Duodenum (tissue), 1 donor: Measurements from ENCODE around the gene MXD4.

DNA sequence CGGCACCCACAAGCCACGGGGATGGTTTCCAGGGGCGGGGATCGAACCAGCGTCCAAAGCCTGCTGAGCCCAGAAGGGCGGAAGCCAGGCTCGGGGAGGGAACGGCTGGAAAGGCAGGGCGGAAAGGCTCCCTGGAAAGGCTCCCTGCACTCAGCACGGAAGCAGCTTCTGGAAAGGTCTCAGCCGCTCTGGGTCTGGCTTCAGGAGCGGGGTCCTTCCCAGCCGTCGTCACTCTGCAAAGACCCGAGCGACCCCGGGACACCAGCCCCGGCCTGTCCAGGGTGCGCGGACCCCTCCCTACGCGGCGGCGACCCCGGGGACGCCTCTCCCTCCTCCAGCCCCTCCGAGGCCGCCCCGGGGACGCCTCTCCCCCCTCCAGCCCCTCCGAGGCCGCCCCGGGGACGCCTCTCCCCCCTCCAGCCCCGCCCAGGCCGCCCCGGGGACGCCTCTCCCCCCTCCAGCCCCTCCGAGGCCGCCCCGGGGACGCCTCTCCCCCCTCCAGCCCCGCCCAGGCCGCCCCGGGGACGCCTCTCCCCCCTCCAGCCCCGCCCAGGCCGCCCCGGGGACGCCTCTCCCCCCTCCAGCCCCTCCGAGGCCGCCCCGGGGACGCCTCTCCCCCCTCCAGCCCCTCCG, 114.2 kb upstream of the NKX1-1 start:
- PRO-cap, result no peak

GRCh38 chr4:1521142-1521552, 114.9 kb upstream of the NKX1-1 start:
- PRO-cap, result no peak

DNA sequence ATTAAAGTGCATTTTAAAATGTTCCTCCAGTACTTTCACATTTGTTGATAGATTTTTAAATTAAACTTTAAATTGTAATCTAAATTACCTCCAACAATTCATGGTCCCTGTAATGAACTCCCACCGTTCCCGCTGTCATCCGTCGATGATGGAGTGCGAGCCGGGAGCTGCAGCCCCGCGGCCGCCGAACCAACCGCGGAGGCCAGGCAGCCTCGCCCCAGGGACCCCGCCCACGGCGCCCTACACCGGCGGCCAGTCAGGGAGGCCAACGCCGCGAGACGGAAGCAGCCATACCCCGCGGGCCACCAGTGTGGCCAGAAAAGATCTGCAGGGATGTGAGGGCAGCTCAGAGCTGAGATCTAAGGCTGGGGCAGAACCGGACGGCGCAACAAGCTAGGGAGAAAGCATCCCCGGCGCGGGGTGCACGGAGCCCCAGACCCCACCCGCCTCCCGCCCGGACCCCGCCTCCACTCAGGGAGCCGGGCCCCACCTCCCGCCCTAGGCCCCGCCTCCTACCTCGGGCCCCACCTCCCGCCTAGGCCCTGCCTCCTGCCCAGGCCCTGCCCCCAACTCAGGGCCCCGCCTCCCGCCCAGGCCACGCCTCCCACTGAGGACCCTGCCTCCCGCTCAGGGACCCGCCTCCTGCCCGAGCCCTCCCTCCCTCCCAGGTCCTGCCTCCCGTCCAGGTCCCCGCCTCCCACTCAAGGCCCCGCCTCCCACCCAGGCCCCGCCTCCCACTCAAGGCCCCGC, 103.9 kb downstream of the FAM53A start:
- PRO-cap, result unidirectional peak, minus-strand start at position 395 of the sequence

- PRO-cap, result no peak
Measured at GRCh38 chr4:1717083-1717738, 3.9 kb downstream of the TMEM129 start.

GRCh38 chr4:1740218-1741546, 19.4 kb downstream of the TACC3 start:
- PRO-cap, result no peak

DNA sequence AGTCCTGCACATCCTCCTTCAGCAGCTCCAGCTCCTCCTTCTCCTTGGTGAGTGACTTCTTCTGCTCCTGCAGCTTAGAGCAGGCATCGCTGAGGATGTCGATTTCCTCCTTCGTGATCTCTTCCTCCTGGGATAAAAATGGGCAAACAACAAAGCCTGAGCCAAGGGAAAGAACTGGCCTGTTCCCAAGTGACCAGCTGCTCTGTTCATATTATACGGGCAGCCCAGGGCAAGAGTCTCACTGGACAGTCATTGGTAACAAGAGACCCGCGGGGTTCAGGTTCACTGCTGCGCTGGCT, 26.2 kb downstream of the FGFR3 start:
- PRO-cap, result no peak

GRCh38 chr4:1881644-1882249, 10.6 kb downstream of the NSD2 start:
- PRO-cap, result no peak

DNA sequence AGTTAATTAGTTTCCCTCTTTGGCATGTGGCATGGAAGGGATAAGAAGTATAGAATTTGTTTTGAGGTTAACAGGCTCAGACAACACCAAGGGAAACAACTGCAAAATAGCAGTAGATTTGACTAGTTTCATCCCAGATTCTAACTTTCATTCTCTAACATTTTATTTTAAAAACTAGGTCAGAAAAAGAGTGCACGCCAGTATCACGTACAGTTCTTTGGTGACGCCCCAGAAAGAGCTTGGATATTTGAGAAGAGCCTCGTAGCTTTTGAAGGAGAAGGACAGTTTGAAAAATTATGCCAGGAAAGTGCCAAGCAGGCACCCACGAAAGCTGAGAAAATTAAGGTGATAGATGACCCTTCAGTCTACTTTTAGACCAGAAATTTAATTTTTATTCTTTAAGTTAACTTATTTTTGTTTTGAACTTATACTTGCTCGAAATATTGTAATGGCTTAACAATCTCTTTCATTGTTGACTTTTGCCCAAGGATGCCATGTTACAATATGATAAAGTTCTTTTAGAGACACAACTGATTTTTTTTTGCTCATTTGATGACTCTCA, 45.6 kb downstream of the NSD2 start:
- PRO-cap, result no peak

- PRO-cap, result no peak
Measured at GRCh38 chr4:1983154-1983789, 25.5 kb downstream of the NELFA start.

GRCh38 chr4:1987255-1988304, 21.2 kb downstream of the NELFA start:
- PRO-cap, result no peak

GRCh38 chr4:1992324-1992876, 16.4 kb downstream of the NELFA start:
- PRO-cap, result no peak

DNA sequence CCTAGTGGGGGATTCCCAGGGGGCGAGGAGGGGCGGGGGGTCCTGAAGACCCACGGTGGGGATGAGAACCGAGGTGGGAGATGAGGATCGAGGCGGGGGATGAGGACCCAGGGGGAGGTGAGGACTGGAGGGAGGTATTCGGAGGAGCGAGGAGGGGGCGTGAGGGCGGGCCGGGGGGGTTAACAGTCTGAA, 431 bp downstream of the NELFA start:
- PRO-cap, result no peak

- PRO-cap, result no peak
Measured at GRCh38 chr4:2252988-2254180, 8.5 kb downstream of the MXD4 start.

DNA sequence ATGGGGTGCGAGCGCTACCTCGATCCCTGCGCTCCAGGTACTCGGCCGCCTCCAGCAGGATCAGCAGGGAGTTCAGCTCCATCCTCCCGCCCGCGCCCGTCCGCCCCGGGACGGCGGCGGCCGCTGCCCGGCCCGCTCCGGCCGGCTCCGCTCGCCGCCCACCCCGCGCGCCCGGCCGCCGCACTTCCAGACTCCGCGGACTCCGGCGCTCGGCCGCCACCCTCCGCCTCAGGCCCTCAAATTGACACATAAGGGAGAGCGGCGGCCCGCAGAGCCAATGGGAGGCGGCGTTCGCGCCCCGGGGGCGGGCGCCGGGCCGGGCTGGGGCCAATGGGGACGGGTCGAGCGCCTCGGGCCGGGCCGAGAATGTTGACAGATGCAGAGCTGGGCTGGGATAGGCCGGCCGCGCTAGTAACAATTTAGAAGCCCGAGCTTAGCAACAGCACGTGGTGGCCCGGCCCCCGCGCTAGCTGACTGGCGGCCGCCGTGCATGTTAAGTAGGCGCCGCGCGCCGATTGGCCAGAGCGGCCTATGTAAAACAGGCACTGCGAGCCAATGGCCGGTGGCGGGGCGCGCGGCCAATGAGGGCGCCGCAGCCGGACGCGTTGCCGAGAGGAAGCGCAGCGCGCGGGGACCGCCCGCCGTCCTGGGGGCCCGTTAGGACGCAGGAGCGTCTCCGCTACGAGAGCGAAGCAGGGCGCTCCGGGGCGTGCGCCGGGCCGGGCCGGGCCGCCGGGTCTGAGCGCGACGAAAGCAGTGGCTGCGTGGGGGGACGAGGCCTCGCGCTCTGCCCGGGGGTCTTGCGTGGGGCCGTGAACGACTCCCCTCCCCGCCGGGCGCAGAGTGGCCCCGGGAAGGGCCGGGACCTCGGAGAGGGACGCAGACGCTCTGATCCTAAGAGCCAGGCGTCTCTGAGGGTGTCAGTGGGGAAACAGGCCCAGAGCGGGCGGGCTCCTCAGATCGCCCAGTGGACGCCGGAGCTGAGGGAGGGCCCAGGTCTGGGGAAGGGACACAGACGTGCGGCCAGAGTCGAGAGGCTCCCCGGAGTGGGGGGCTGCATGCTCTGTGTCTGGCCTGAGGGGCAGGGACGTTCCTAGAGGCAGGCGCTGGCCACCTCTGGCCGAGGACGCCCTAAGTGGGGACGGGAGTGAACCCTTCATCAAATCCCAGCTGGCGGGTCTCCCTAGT, at the start of gene MXD4:
MXD4 (minus strand) TSS at position 211 of the 1,188 bp plus-strand sequence.
- PRO-cap, result unidirectional peak, minus-strand start at position 199 of the sequence; unidirectional peak, plus-strand start at position 660 of the sequence

DNA sequence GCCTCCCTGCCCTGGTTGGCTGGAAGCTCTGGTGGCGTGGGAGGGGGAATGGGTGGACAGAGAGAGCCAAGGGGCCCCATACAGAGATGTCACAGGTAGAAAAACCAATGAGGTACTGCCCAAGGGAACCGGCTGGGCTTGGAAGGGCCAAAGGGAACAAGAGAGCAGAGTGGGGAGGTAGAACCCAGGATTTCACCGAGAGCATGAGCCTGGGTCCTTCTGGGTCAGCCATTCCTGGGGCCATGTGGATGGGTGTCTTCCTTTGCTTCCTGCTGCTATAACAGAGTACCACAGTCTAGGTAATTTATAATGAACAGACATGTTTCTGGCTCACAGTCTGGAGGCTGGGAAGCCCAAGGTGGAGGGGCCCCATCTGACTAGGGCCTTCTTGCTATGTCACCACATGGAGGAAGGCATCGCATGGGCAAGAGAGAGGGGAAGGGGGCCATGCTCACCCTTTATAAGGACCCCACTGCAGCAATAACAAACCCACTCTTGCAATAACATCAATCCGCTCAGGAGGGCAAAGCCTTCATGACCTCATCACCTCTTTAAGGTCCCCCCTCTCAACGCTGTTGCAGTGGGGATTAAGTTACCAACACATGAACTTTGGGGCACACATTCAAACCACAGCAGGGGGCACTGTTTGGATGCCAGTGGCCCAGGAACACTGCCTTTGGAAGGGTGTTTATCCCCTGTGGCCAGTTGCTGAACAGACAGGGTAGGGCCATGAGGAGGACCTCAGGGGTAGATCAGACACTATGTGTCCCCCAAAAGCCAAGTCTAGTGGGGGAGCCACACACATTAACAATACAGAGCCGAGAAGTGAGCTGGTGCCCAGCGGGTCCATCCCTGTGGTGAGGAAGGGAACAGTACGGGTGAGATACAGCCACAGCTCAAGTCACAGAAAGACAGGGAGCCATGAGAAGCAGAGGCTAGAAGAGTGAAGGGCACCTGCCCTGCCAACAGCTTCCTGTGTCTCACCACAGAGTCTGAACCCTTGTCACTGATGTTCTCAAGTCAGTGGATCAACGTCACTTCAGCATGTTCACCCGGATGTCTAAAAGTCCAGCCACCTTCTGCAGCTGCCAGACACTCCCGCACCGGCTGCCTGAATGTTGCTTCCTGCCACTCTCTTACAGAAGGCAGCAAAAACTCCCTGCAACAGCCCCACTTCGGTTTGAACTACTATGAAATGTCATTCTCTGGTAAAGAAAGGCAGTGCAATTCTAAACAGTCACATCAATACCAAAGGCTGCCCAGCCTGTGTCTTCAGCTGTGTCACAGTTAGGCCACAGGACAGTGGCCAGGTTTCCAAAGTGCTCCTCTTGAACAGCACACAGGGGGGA, 19.7 kb upstream of the MXD4 start:
- PRO-cap, result unidirectional peak, minus-strand start at position 975 of the sequence

GRCh38 chr4:2416915-2417901, 1.2 kb downstream of the ZFYVE28 start:
- PRO-cap, result bidirectional peak, plus-strand start at chr4:2417388, minus-strand start at chr4:2417347

DNA sequence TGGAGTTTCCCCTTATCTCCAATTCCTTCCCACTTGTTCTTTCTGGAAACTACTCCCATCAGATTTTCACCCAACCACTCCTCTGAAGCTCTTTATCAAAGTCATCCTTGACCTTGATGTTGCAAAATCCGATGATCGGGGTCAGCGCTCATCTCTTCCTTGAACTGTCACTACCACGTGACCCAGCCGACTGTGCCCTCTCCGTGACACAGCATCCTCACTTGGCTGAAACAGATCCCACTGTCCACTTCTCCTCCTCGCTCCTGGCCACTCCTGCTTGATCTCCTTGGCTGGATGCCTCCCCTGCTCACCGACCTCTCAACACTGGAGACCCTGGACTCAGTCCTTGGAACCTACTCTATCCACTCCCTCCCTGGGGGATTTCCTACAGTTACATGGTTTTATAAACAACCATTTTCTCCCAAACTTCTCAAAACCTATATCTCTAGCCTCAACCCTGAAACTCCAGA, 1.4 kb upstream of the ZFYVE28 start:
- PRO-cap, result no peak

DNA sequence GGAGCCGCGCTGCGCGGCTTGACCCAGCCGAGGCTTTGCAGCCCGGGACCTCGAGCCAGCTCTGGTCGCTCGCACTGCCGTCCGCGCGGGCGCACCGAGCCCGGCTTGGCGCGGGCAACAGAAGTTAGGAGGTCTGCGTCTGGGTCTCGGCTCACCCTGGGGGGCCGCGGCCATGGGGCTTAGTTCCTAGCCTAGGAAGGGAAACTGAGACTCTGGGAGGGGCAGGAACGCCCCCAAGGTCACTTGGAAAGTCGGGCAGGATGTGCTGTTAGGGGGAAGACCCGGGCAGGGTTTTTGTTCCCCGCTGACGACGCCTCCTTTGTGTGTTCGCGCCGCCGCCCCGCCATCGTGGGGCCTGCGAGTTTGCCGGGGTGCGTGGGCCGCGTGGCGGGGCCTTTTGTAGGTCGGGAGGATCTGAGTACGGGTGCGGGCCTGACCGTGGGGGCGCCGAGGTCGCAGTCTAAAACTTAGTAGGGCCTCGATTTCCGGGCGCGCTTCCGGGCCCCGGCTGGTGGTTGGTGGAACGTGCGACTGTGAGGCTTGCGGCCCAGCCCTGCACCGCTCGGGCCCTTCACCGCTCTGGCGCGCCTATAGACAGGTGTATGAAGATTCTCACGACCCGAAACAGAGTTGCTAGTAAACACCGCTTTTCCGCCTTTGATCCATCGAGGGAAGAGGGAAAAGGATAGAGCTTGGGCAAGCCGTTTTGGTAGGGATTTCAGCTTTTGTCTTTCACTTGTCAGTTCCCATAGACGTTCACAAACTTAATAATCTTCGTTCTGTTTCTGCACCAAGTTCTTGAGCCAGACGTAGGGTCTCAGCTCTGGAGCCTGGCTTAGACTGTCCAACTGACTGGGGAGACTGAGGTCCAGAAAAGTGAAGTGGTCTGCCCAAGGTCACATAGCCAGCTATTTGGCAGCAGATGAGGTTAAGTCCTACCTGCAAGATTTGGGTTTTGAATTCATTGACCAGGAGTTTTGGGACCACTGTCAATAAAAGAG, 728 bp downstream of the RNF4 start:
- PRO-cap, result bidirectional peak, plus-strand start at position 511 of the sequence, minus-strand start at position 462 of the sequence

- PRO-cap, result no peak
Measured at GRCh38 chr4:2478256-2479012, 9.5 kb downstream of the RNF4 start.

- PRO-cap, result no peak
Measured at GRCh38 chr4:2500231-2500634, 31.3 kb downstream of the RNF4 start.